Bile duct (tissue), 1 donor: ENCODE measurements around the genes COMP and COPE.

GRCh38 chr19:18438380-18439323 is 719 bp upstream of the ISYNA1 start:
- PRO-cap, result no peak

- PRO-cap, result no peak
These were observed 38.4 kb downstream of the ELL start for GRCh38 chr19:18483483-18483889.

- PRO-cap, result no peak
These were observed 33.7 kb downstream of the ELL start for GRCh38 chr19:18487919-18488782.

DNA sequence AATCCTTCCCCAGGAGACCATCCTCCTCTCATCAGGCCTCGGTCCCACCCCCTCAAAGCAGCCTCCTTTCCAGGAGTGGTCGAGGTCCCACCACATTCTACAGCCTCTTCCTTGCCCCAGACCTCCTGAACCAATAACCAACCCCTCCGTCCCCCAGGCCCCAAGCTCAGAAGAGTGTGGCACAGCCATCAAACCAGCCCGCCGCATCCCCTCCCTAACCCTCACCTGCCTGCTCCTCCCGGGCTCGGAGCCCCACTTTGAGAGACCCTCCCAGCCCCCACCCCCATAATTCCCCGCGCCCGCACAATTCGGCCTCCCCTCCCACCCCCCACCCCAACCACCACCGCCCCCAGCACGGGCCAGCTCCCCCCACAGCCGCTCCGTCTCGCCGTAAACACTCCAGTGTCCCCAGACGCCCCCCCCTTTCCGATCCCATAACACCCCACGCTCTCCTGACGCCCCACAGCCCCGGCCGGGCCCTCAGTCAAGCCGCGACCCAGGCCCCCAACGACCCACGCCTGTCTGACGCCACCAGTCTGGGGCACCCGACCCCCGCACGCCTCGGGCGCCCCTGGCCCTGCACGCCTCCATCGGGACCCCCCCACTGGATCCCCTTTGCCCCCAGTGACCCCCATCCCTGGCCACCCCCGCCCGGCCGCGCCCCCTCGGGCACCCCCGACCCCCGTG is 567 bp downstream of the FKBP8 start:
- PRO-cap, result bidirectional peak, plus-strand start at position 440 of the sequence, minus-strand start at position 404 of the sequence

DNA sequence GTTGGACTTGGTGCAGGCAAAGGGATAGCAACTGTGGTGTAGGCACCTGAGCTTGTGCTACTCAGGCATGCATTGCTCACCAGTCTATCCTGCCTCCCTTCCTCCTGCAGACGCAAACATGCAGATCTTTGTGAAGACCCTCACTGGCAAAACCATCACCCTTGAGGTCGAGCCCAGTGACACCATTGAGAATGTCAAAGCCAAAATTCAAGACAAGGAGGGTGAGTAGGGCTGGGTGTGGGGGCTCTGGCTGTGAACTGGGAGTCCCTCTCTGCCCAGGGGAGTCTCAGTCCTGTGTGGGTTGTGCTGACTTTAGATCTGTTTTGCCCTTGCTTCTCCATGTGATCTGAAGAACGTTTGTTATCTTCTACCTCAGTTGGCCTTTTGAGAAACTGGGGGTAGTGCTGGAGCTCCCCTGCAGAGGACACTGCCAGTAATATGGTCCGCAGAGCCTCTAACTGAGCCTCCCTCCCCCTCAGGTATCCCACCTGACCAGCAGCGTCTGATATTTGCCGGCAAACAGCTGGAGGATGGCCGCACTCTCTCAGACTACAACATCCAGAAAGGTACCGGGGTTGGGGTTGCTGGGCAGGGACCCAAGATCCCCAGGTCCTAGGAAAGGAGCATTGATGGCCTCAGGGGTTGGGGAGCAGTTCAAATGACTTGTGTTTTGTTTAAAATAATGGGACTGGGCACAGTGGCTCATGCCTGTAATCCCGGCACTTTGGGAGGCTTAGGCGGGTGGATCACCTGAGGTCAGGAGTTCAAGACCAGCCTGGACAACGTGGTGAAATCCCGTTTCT is 1.7 kb downstream of the UBA52 start:
- PRO-cap, result no peak

GRCh38 chr19:18576538-18577471 is 5.1 kb downstream of the UBA52 start:
- PRO-cap, result no peak

DNA sequence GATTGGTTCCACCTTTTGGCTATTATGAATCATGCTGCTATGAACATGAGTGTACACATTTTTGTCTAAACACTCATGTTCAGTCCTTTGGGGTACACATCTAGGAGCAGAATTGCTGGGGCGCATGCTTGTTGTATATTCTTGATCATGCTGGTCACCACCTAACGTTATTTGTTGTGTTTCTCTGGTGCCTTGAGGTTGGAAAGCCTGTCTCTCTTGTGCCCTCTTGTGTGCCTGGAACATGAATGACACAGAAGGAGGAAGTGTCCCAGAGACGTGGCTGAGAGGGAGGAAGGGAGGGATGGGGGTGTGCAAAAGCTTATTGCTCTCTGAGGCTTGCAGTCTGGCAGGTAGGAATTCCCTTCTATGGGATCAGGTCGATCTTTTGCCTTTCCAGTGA is 7.5 kb downstream of the KLHL26 start:
- PRO-cap, result no peak

DNA sequence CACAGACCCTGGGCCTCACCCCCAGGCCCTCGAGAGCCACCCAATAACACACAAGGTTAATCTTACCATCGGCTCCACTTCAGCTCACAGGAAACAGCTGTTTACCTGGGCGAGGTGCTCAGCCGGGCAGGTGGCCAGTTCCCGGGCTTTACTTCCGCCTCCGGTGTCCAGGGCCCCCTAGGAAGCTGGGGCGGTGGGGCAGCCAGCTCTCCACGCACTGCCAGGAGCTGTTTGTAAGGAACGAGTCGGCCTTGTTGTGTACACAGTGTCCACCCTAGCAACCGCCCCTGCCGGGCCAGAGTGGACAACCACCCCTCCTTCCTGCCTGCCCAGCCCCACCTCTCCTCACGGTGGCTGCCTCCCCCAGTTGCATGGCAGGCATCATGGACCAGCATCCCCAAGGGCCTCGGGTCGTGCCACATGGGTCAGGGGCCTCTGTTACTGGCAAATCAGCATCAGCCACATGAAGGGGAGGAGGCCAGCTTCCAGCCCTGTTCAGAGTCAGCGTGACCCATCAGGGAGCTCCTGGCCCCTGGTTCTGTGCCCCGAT is 49.3 kb downstream of the COMP start:
- PRO-cap, result no peak

GRCh38 chr19:18790945-18791694 is at the start of gene COMP:
Gene COMP (minus strand): TSS chr19:18791305.
- PRO-cap, result no peak

GRCh38 chr19:18853901-18854371 is 22.2 kb downstream of the UPF1 start:
- PRO-cap, result no peak

DNA sequence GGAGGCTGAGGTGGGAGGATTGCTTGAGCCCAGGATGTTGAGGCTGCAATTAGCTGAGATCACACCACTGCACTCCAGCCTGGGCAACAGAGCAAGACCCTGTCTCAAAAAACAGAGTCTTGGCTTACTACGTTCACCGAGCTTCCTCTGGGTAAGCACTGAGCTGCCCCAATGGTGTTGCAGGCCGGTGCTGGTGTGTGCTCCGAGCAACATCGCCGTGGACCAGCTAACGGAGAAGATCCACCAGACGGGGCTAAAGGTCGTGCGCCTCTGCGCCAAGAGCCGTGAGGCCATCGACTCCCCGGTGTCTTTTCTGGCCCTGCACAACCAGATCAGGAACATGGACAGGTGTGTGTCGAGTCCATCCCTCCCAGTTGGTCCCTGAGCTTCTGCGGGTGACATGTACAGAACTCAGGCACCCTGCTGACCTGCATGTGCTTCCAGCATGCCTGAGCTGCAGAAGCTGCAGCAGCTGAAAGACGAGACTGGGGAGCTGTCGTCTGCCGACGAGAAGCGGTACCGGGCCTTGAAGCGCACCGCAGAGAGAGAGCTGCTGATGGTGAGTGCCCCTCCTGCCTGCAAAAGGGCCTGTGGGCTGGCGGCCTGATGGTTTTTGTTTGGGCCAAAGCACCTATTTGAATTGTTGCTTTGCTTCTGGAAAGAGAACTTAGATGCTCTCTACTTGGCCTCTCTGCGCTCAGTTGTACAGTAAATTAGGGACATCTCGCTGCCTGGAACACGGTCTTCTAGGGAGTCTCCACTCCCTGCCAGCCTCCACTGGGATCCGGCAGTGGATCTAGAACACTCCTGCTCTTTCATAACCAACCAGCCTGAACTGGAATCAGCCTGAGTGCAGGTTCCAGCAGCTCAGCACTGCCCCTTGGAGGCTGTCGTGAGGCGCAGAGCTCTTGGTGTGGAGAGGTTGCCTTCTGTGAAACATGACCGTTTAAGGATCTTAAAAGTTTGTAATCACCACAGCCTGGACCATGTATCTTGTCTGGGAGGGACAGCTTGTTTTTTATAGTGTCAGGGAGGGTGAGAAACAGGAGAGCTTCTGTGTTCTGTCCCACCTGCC is 24.3 kb downstream of the UPF1 start:
- PRO-cap, result no peak

DNA sequence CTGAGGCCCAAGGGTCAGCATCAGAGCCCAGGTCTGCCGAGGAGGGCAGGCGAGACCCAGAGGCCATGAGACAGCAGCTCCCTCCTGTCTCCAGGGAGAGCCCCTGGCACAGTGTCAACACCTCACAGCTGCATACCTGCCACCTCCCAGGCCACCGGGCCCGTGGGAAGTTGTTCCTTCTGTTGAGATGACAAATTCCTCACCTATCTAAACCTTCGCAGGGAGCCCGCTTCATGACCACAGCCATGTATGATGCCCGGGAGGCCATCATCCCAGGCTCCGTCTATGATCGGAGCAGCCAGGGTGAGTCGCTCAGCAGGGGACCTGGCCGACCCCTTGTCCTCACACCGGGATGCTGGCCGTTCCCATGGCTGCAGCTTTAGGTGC is 32.0 kb downstream of the CERS1 start:
- PRO-cap, result no peak

DNA sequence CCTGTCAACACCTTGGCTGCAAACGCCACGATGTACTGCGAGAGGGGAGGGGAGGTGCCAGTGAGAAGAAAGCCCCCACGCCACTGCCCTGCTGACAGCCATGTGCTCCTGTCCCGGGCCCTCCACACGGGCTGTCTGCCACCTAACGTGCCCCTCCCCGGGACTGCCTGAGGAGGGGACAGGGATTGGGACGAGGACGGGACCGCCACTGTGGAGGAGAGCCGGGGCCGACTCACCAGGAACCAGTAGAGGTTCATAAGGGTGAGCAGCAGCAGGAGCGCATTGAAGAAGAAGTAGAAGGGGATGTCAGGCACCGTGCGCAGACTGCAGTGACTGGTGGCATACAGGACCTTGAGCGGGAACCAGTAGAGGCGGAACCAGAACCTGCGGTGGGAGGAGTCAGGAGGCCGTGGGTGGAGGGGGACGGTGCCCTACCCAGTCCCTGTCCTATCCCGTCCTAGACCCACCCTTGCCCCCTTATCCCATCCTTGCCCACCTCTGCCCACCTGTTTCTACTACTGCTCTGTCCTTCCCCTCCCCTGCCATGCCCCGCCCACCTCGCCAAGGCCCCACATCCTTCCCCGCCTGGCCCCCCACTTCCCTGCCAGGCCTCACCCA is 16.8 kb downstream of the CERS1 start:
- PRO-cap, result no peak

DNA sequence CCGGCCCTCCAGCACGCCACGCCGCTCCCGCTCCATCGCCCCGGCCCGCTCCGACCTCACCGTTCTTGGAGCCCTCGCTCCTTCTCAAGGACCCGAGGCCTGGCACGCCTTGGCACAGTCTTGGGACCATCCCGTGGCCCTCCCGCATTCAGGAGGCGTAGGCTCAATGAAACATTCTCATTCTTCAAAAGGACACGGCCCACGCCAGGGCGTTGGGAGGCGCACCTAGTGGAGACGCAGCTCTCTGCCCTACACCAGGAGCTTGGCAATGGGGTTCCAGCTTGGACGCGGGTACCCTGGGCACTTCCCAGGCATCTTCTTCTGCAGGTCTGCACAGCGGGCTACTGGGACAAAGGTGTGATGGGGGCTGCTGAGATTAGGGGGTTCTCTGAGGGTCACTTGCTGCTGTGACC is 549 bp upstream of the CERS1 start:
- PRO-cap, result no peak

GRCh38 chr19:18906509-18907360 is 10.8 kb upstream of the CERS1 start:
- PRO-cap, result no peak

DNA sequence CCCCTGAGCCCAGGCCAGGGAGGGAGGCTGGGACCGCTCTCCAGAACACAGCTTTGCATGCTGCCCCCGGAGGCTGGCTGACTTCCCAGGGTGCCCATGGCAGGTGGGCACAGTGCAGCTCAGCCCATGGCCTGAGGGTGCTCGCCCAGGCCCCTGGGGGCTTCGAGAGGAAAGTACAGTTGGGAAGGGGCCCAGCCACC is 5.7 kb downstream of the COPE start:
- PRO-cap, result no peak

DNA sequence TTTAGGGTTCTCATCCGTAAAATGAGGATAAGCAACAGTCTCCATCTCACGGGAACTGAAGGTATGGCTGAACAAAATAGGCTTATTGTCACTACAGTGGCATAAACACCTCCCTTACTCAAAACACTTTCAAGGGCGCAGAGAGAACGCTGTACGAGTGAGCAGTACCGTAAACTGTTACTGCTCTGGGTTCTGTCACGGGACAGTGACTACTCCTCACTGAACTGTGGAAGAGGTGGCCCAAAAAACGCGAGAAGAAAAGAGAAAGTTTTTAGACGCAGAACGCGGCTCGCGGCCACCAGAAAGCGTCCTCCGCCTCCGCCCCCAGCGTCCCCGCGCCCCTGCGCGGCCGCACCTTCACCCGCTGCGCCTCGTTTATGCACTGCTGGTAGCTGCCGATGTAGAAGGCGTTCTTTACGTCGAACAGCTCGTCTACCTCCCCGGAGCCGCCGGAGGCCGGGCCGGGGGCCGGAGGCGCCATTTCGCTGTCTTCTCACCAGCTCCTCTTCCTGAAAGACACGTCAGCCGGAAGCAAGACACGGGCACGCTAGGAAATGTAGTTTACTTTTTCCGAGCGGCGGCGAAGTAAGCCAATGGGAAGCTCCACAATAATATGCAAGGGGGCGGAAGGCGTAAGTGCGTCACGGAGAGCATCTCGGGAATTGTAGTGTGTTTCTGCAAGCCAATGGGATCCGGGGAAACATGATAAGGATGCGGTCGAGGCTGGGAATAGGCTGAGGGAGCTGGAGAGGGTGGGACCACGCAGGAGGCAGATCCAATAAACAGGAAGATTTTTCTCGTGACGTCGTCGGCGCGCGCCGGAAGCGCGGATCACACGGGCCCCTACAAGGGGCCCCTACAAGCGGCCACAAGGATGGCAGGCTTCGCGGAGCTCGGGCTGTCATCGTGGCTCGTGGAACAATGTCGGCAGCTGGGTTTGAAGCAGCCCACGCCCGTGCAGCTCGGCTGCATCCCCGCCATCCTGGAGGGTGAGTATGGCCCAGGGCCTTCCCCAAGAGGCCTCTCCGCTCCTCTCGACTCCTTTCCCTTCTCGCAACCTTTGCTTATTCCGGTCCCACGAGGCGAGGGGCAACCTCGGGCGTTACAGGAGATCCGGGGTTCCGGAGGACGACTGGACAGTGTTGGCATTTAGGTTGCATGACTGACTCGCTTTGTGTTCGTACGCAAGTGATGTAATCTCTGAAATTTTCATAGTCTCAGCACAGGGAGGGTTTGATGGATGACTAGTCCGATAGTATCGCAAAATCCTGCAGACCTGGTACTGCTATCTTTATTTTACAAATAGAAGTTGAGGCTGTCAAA is at the start of gene COPE:
COPE (minus strand) TSS at position 520 of the 1,323 bp plus-strand sequence.
- PRO-cap, result bidirectional peak, plus-strand start at position 280 of the sequence, minus-strand start at position 187 of the sequence; bidirectional peak, plus-strand start at position 848 of the sequence, minus-strand start at position 518 of the sequence

GRCh38 chr19:18967124-18968189 is 26.4 kb upstream of the HOMER3 start:
- PRO-cap, result bidirectional peak, plus-strand start at chr19:18967518, minus-strand start at chr19:18967479; bidirectional peak, plus-strand start at chr19:18968052, minus-strand start at chr19:18967931

GRCh38 chr19:19004302-19004854 is 28.9 kb downstream of the SUGP2 start:
- PRO-cap, result no peak

DNA sequence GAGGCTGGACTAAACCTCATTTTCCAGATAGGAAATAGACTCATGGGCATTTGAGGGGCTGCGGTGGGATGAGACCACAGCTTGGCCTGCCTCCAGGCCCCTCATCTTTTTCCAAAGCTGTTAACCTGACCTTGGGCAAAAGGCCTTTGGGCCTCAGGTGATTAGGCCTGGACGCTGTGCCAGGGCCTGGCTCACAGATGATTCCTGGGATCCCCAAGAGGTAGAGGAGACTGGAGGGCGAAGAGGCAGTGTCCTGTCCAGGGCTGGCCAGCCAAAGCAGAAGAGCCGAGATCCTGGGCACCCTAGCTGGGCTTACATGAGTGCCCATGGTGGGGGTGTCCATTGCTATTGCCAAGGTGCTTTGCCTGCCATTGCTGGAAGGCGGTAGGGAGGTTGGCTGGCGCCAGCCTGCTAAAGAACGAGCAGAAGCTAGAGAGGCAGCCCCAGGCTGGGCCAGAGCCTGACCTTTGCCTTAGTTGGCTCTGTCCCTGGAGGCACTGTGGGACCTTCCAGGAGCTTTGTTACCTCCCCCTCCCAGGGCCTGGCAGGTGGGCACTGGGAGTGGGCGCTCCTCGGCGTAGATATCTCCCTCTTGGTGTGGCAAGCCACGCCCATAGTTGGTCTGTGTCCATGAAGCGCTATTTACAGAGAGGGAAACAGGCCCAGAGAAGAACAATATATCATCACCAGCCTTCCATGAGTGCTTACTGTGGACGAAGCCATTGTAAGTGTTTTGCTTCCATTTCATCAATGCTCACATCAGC is 2.4 kb upstream of the SLC25A42 start:
- PRO-cap, result no peak